ENCODE results near the genes LSR, MAG, HAUS5 and COX6B1.

DNA sequence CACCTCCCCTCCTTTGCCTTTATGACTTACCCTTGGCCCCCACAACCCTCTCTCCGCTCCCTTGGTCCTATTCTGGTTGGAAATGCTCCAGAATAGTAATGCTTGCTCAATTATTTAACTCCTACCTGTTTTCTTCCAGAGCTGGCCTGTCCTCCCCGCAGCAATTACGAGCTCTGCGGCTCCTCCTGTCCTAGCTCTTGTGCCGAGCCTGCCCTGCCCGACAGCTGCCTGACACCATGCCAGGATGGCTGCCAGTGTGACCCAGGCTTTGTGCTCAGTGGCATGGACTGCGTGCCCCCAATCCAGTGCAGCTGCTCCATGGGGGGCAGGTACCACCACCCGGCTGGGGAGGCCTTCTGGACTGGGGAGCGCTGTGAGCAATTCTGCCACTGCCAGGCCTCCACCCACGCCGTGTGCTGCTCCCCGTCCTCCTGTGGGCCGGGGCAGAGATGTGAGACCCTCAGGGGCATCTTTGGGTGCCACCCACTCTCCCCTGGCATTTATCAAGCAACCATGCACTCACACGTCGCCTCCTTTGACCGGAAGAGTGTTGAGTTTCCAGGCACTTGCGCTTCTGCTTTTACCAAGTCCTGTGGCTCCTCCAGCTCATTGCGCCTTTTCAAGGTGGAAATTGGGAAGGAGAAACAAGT is 9.4 kb upstream of the FXYD3 start:
- PRO-cap = no peak

- PRO-cap = no peak
Measured at GRCh38 chr19:35119114-35119692, 3.6 kb downstream of the FXYD3 start.

GRCh38 chr19:35207451-35207974 is 21.0 kb downstream of the FAM187B start:
- PRO-cap = no peak

DNA sequence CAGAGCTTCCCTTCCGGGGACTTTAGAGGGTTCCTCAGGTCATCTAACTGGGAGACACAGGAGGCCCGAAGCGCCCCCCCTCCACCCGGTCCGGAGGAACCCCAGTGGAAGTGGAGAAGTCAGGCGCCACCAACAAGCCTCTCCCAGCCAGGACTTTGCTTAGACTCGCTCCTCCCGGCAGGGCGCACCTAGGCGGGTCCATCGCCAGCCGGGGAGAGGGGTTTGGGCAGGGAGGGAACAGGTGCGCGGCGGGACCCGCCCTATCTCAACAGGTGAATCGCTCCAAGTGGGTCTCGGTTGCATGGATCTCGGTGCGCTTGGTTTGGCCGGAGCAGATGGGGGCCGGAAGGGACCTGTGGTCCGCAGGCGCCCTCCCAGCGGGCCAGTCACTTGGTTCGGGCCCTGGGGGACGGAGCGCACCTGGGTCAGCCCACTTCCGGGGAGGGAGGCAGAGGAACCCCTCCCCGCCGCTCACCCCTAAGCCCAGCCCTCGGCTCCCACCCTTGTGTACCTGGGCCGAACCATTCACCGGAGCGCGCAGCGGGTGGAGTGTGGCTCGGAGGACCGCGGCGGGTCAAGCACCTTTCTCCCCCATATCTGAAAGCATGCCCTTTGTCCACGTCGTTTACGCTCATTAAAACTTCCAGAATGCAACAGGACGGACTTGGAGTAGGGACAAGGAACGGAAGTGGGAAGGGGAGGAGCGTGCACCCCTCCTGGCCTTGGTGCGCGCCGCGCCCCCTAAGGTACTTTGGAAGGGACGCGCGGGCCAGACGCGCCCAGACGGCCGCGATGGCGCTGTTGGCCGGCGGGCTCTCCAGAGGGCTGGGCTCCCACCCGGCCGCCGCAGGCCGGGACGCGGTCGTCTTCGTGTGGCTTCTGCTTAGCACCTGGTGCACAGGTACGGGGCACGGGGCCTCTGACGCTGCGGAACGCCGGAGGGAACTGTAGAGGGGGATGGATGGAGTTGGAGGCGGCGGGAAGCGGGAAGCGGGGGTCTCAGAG is at the start of gene LSR:
TSS of gene LSR (plus strand) at position 772 of the 1,005 bp plus-strand sequence.
- PRO-cap = bidirectional peak, plus-strand start at position 162 of the sequence, minus-strand start outside the sequence; bidirectional peak, plus-strand start at position 528 of the sequence, minus-strand start at position 386 of the sequence; bidirectional peak, plus-strand start at position 772 of the sequence, minus-strand start at position 566 of the sequence

GRCh38 chr19:35259813-35260284 is 8.9 kb upstream of the USF2 start:
- PRO-cap = no peak

DNA sequence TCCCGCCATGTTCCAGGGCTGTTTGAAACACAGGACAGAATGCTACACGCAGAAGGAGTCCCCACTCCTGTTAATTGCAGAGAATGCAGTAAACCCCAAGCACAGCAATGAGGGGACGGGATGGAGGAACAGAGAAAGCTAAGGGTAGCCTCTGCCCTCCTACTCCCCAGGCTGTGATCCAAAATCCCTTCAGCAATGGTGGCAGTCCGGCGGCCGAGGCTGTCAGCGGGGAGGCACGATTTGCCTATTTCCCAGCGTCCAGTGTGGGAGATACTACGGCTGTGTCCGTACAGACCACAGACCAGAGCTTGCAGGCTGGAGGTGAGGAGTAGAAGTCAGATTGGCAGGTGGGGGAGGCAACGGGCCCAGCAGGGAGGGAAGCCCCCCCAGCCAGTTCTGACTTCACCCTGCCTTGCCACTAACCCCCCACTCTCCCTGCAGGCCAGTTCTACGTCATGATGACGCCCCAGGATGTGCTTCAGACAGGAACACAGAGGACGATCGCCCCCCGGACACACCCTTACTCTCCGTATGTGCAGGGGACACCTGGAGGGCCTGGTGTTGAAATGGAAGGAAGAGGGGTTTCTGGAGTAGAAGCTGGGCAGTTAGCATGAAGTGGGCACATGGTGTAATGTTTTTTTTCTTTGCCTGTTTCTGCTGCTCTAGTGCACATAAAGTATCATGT is 1.7 kb downstream of the USF2 start:
- PRO-cap = no peak

GRCh38 chr19:35281018-35281218 is 1.4 kb upstream of the HAMP start:
- PRO-cap = no peak

DNA sequence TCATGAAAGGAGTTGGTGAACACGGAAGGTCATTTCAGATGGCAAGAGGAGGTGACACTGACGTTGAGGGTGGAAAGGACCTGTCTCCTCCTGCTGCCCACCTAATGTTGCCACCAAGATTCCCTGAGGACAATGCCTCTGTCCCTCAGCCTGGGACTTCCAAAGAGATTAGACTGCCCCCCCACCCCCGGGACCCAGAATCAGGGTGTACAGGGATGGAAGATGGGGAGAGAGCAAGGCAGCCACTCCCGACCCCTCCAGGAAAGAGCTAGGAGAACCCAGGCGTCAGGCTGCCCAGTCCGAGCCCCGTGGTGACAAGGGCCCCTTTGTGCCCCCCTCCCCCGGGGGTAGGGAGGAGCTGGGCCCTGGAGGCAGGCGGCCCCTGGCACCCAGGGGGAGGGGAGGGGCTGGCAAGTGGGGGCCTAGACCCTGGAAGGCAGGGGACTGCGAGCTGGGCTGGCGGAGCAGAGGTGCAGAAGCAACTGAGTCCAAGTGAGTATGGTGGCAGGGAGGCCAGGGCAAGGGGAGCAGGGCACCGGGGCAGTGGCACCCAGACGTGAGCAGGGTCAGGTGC is at the start of gene MAG:
TSS of gene MAG (plus strand) at position 449 of the 574 bp plus-strand sequence.
- PRO-cap = no peak

- PRO-cap = no peak
Measured at GRCh38 chr19:35318591-35319564, 10.1 kb upstream of the CD22 start.

DNA sequence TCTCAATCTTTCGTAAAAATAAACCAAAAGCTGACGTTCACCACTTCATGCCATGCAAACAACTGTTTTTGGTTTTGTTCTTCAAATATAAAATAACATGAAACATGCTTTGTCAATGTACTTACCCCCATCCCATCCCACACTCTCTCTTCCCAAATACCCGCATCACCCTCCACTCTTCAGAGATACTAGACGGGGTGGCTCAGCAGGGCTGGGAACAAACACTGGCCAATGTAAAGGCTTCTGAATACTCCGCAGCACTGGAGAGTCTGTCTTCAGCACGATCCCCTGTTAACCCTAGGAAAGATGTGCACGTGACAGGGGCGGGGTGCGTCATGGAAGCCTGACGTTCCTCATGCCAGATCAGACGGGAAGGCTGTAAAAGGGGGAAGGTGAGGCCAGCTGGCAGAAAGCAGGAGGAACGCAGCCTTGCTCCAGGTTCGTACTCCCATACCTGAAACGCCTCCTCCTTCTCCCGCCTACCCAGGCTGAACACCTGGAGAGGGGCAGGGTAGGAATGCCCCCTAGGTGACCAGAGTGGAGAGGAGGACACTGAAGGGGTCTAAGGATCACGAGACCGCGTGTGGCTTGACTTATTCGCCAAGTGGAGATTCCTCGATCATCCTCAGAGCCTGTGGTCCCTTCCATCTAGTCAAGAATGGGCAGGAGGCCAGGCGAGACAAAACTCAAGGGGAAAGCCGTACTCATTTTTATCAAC is 18.4 kb upstream of the FFAR2 start:
- PRO-cap = no peak

DNA sequence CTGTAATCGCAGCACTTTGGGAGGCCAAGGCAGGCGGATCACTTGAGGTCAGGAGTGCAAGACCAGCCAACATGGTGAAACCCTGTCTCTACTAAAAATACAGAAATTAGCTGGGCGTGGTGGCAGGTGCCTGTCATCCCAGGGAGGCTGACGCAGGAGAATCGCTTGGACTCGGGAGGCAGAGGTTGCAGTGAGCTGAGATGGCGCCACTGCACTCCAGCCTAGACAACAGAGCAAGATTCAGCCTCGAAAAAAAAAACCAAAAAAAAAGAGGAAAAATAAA is 453 bp upstream of the FFAR2 start:
- PRO-cap = no peak

DNA sequence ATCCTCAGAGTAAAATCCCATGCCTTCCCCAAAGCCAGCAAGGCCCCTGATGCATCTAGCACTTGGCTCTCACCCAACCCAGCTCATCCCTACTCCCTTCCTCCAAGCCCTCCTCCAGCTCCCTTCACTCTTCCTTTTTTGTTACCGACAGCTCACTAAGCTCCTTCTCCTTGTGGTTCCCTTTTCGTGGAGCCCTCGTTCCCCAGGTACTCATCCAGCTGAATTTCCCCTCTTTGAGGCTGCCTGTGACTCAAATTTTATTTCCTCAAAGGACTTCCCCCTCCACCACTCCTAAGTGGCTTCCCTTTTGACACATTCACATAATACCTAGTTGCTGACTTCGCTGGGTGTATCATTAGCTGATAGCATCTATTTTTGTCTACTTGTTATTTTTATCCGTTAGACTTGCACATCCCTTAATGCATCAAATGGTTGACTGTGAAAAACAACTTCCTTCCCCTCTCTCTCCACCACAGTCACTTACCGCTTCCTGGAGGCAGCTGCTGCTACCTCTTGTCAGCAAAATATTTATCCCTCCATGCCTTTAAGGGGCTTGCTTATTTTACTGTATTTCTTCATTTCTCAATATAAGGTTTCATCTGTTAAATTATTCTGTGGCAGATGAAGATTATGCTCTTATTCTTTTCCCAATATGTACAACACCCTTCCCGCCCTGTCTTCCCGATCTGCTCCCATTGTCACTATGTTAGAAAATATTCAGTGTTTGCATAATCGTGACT is 14.5 kb downstream of the FFAR2 start:
- PRO-cap = no peak

DNA sequence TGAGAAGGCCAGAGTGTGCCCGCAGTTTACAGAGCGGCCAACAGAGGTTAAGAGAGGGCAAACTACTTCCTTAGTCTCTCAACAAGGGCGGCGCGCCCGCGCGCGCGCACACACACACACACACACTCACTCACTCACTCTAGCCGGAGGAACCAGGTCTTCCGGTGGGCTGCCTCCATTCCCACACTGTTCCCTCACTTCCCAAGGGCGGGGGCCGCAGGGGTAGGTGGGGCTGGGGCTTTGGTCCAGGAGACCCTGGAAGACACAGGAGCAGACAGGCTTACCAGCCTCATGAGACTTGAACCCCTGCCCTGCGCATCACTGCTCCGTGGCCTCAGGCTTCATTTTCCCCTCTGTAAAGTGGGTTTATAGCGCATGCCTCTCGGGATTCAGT is 828 bp downstream of the GAPDHS start:
- PRO-cap = no peak

DNA sequence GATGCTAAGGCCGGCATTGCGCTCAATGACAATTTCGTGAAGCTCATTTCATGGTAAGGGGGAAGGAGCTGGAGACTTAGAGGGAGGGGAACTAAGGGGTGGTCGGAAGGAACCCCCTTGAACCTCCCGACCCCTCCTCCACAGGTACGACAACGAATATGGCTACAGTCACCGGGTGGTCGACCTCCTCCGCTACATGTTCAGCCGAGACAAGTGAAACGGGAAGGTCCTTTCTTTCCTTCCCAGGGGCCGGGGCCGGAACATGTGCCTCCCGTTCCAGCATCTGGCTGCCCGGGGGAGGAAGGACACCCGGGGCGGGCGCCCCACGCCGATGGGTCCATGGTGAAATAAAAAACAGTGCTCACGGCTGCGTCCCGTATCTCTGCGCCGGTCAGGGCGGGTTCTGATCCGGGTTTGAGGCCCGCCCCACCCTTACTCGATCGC is 450 bp upstream of the TMEM147 start:
- PRO-cap = no peak

DNA sequence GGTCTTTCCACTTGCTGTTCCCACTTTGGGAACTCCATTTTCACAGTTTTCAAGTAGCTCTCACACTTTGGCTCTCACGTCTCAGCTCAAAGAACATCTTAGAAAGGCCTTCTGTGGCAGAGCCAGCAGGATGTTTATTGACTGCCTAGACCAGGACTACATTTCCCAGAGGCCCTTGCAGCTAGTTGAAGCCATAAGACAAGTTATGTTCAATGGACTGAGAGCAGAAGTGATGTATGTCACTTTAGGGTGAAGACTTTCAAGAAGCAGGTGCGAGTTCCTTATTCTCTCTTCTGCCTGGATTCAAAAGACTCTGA is 4.3 kb upstream of the HAUS5 start:
- PRO-cap = no peak

DNA sequence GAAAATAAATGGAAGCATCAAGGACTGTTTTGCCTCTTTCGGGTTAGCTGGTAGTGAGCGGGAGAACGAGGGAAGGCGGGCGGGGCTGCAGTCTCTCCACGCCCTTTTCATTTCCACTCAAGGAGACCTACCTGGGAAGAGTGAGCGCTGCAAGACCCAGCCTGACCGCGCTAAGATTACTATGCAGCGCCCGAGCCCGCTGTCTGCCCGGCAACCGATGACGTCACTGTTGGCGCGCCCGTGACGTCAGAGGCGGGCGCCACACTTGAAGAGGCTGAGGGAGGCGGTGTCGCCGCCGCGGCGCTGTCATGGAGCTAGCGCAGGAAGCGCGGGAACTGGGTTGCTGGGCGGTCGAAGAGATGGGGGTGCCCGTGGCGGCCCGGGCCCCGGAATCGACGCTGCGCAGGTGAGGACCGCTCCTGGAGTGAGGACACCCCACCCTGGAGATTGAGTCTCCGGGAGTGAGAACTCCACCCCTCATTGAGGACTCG is at the start of gene HAUS5:
TSS of gene HAUS5 (plus strand) at position 249 of the 491 bp plus-strand sequence.
- PRO-cap = bidirectional peak, plus-strand start at position 268 of the sequence, minus-strand start at position 178 of the sequence

- PRO-cap = no peak
Measured at GRCh38 chr19:35612981-35613481, 496 bp downstream of the HAUS5 start.

DNA sequence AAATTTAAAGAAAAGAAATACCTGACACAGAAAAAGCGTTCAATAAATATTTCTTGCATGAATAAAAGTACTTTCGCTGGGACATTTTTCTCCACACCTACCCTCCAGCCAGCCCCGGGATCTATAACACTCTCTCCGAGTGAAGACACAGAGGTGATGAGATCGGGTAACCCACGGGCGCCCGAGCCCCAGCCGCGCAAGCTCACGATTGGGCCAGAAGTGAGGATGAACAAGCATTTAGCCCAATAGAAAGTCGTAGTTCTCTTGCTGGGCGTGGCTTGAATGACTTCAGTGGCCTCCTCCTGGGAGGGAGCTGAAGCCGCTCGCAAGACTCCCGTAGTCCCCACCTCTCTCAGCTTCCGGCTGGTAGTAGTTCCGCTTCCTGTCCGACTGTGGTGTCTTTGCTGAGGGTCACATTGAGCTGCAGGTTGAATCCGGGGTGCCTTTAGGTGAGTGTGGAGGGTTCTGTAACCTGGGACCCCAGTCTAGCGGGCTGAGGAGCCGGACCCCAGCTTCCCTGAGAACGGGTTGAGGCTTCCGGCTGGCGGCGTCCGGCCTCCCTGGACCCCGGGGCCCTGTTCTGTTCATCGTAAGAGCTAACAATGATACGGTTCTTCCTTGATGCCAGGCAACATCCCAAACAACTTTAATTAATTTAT is at the start of gene COX6B1:
TSS of gene COX6B1 (plus strand) at position 369 of the 659 bp plus-strand sequence.
- PRO-cap = bidirectional peak, plus-strand start at position 383 of the sequence, minus-strand start at position 125 of the sequence

- PRO-cap = no peak
Measured at GRCh38 chr19:35648668-35649266, 644 bp downstream of the COX6B1 start.

- PRO-cap = no peak
Measured at GRCh38 chr19:35898218-35898582, 4.1 kb upstream of the HCST start.